Mesenchymal stem cell of the bone marrow (primary cell): Measurements from ENCODE around the genes GNG12, DEPDC1 and LHX8.

- CAGE, long polyA plus RNA = no peak
Measured at GRCh38 chr1:66840993-66841333, 39.9 kb upstream of the INSL5 start.

DNA sequence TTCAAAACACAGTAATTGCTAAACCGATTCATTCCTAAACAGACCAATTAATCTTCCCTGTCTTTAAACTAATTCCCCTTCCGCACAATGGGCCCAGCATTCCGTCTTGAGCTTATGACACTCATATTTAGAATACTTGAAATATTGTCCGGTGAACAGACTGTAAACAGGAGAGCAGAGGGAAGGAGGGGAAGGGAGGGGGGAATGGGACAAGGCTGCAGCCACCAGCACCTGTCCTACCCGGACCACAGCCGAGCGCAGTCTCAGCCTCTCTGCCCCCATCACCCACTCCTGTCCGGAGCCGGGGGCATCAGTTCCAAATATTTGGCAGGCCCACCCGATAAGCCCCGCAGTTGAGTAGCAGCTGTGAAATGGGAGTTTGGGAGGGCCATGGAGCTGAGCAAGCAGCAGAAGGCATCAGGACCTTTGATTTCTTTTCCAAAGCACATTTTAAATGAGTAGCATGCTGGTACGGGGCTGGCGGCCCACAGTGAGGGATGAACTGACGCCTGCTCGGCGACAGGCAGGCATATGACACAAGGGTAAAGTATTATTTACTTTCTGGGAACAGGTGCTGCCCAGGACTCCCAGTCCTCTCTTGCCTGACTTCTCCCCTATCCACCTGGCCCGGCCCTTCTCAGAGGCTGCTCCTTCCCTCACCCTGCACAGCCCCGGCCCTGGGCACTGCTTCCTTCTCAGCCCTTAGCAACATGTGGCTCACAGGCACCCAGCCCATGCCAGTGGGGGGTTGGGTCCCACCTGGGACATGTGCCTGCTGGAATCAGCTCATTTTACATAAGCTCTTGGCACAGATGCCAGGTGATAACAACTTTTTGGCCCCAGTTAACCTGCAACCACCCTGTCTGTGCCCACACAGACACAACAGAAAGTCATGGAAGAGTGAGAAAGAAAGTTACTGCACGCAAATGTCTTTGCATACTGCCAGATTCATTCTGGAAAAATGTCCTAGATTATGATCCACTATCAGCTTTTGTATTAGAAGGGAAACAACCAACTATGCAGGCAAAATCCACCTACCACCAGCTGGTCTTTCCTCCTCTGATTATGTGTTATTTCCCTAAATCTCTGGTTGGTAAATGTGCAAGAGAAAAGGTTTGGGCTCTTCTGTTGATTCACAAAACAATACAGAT is 112.4 kb upstream of the GADD45A start:
- CAGE, long polyA plus RNA = no peak

DNA sequence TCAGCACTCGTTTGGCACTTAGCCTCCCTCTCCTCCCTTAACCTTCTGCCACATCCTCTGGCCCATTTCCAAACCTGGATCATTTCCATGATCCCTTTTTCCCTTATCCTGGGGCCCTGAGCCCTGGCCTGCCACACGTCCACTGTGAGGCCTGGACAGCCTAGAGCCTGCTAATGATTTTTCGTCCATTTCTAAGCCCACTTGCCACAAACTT is 37.9 kb upstream of the GADD45A start:
- CAGE, long polyA plus RNA = no peak

DNA sequence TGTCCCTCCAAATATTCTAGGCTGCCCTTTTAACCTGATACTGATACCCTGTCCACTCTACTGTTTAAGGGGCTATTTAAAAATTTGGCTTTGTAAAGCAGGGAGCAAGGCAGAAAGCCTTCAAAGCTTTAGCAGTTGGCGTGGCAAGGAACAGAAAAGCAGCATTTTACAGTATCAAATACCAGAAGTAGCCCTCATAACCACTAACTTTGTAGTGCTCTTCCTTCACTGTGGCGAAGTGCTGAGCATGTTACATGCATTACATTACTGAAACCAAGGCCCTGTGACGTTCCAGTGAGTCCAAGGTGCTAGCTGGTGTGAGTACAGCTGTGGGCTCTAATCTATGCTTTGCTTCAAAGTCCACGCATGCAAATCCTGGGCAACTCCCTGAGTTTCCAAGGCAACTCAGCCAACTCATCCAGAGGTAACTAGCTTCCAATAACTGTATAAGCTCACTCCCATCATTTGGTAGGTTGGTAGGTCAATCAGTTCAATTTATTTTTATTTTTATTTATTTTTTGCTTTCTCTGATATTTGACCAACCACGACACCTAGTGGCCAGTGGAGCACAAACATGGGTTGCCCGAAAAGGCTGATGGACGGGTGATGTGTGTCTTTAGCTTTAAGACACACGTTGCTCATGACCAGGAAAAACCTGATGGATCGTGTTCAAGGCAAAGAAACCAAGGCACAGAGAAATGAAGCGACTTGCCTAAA is 73.2 kb downstream of the GNG12 start:
- CAGE, long polyA plus RNA = no peak

DNA sequence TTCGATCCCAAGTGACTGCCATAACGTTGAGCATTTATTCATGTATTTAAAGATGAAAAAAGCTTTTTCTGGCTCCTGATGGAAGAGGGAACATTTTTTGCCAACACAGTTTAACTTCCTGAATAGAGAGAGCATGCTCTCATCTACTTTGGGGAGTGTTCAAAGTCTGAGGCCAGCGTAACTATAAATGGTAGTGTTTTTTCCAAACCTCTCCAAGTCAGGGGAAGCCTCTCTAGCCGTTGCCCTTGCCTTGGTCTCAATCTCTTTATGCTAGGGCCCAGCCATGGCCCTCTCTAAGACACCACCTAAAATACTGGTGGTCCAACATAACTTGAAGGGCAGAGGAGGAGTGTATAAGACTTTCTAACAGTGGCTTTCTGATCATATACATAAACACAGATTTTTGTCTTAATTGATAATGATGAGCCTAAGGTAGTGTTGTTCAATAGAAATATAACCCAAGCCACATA is 55.7 kb downstream of the GNG12 start:
- CAGE, long polyA plus RNA = no peak

- CAGE, long polyA plus RNA = no peak
Measured at GRCh38 chr1:67816256-67817155, 16.8 kb downstream of the GNG12 start.

DNA sequence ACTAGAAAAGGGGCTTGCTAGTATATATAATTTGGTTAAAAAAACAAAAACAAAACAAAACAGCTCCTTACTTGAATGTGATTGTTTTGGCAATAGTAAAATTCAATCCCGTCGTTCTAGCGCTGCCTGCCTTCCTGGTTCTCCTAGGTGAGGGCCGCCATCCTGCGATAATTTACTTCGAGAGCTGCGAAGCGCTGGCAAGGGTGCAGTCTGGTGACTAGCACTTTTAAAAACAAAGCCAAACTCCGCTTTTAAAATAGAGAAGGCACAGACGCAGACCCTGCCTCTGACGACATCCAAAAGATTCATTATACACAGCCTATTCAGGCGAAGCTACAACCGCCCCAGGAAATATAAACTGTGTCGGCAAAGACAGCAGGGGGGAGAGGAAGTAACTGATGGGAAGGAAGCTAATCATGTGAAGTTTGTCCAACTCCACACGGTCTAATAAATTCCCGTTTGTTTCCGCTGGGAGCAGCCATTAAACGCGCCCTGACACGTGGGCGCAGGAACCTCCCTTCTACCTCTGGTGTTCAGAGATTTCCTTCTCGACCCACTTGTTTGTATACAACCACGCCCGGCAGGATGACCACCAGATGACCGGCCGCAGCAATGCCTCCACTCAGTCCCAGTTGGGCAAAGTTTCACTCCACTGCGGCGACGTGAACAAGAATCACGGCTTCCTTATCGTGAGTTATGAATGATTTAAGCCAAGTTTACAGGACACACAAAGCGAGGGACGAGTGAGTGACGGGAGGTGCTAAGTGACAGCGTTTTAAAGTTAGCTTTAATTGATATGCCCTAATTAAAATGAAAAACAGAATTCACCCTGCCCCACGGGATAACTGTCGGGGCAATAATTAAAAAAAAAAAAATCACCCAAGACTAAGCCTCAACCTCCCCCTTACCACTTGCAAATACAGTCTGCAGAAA is 1.3 kb downstream of the GNG12 start:
- CAGE, long polyA plus RNA = no peak

GRCh38 chr1:67832996-67834078 is at the start of gene GNG12:
Gene GNG12 (minus strand): TSS chr1:67833467.
- CAGE, long polyA plus RNA = no peak

- CAGE, long polyA plus RNA = no peak
Measured at GRCh38 chr1:68120059-68120839, 69.8 kb upstream of the DIRAS3 start.

- CAGE, long polyA plus RNA = no peak
Measured at GRCh38 chr1:68145625-68146300, 86.6 kb downstream of the WLS start.

- CAGE, long polyA plus RNA = no peak
Measured at GRCh38 chr1:68173182-68174083, 58.9 kb downstream of the WLS start.

DNA sequence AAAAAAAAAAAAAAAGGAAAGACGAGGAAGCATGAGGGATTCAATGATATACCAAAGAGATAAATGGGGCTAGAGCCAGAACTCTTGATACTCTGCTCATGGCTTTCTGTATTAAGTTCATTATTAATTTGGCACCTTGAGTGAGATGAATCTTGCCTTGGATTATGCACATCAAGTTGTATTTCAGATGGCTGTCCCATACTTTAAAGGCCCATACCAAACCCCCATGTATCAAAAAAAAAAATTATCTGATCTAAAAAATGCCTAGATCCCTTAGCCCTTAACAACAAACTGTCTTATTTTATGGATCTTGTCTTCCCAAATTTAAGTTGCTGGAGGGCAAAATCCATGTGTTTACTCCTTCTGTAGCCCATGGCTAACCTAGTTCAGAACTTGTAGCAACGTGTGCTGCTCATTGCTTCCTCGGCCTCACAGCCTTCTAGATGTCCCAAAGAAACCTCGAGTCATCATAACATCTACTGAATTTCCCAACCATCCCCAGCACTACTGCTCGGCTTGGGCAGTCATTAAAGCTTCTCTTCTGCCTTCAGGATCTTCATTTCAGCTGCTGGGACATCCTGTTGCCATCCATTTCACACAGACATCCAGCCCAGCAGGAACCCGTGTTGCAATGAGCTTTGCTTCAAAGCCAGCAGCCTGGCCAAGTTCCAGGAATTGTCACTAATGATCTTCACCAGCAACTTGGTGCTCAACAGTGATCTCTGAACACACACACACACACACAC is 18.7 kb downstream of the WLS start:
- CAGE, long polyA plus RNA = no peak

- CAGE, long polyA plus RNA = no peak
Measured at GRCh38 chr1:68496212-68497628, at the start of gene DEPDC1. Gene DEPDC1 (minus strand): TSS chr1:68497082.

GRCh38 chr1:68799122-68799689 is 302.3 kb upstream of the DEPDC1 start:
- CAGE, long polyA plus RNA = no peak

- CAGE, long polyA plus RNA = no peak
Measured at GRCh38 chr1:70239391-70239955, 18.3 kb downstream of the SRSF11 start.

DNA sequence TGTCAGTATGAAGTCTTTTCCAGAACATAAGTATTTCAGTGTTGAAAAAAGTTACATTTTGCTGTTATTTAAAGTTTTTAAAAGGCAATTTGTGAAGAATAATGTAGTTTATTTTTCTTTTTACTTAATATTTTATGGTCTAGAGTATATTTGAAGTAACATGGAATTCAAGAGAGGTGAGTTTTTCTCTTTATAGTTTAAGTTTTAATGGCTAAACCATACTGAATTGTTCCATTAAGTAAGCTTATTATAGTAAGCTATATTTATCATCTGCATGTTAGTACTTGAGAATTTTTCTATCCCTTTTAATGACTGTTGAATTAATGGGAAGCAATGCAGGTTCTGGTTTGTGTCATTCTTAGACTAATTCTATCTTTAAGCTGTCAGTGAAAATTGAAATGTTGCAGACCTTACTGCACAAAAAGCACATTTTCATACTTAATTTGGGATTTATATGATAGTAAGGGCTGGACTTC is 25.8 kb downstream of the SRSF11 start:
- CAGE, long polyA plus RNA = no peak

GRCh38 chr1:70338699-70339252 is 15.7 kb downstream of the ANKRD13C start:
- CAGE, long polyA plus RNA = no peak

DNA sequence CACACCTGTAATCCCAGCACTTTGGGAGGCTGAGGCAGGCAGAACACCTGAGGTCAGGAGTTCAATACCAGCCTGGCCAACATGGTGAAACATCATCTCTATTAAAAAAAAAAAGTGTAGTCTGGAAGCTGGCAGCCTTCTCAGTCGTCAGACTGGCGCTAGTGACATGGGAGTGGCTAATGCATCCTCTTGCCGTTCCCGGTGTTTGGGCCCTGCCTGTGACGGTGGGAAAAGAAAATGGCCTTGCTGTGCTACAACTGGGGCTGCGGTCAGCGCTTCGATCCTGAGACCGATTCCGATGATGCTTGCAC is 119.2 kb downstream of the CTH start:
- CAGE, long polyA plus RNA = no peak

DNA sequence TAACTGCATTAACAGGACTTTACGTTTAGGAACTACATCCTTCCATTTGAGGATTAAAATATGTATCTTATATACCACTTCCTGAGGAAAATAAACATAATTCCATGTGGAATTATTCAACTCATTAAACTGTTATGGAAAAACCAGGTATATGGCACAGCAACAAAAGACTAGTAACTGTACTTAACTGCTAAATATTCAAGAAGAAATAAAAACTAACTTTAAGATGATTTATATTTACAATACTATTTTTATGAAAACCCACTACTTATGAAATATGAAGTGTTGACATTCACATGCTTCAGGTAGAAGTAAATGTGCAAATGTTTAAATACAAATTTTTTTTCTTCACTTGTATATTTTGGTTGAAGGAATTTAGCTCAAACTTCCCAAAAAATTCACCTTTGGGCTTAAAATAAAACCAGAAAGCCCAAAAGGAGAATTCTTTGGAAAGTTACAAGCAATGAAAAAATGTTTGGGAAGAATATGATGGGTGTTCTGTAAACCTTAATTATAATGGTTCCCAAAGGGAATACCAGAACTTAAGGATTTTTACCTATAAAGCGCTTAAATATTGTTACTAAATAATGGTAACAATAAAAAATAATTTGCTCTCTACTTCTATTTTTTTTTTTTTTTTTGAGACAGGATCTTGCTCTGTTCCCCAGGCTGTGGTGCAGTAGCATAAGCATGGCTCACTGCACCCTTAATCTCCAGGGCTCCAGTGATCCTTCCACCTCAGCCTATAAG is 13.4 kb downstream of the ZRANB2 start:
- CAGE, long polyA plus RNA = no peak

DNA sequence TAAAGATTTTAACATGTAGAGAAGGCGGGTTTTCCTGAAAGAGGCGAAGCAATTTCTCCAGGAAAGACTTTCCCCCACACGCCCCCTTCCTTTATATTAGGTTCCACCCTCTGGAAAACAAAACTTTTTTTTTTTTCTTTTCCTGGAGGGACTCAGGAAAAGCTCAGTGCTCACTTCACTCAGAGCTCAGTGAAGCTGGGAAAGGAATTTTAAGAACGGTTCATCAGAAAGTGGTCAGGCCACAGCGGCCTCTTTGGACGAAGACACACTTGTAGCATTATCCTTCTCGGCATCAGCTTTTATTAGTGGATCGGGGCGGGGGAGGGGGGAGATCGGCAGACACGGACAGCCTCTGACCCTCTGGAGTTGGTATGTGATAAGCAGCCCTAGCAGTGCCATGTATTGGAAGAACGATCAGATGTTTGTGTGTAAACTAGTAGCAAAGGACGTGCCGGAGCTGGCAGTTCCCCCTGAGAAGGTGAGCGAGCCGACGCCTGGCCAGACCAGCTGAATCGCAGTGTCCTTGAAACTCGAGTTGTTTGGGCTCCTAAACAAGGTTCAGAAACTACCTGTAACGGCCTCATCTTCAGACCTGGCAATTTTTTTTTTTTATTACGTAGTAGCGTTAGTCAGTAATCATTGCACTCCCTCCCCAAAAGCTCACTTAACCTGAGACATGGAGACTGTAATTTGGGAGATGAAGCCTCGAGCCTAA is at the start of gene LHX8:
LHX8 (plus strand) TSS at position 166 of the 715 bp plus-strand sequence.
- CAGE, long polyA plus RNA = no peak